M059J (cell line): ENCODE data around the gene PATE1.

DNA sequence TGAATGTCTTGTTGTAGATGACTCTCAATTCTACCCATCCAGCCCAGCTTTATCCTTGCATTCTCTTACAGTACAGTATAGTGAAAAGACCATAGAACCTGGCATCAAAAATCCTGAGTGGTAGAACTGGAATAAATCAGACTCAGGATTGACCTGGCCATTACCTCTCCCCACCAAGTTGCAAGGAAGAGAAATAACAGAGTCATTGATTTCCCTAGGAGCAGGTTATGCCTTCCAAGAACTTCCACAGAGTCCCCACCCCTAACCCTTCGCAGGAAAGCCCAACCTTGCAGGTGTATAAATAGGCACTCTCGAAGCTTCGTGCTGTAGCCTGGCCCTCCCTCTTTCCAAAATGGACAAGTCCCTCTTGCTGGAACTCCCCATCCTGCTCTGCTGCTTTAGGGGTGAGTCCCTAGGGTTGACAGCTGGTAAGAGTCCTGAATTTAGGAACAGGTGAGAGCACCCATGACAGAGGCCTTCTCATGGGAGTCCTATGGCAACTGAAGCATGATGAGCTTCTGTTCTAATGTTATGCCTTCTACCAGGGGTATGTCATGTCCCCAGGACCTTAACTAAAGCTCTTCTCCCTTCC lies at the start of gene PATE1:
TSS of gene PATE1 (plus strand) at position 327 of the 592 bp plus-strand sequence.
- RAMPAGE, long total RNA = no peak

GRCh38 chr11:126202864-126203700 lies 8.4 kb downstream of the RPUSD4 start:
- RAMPAGE, long total RNA = no peak

GRCh38 chr11:126261706-126262741 lies 6.7 kb downstream of the SRPRA start:
- RAMPAGE, long total RNA = no peak

DNA sequence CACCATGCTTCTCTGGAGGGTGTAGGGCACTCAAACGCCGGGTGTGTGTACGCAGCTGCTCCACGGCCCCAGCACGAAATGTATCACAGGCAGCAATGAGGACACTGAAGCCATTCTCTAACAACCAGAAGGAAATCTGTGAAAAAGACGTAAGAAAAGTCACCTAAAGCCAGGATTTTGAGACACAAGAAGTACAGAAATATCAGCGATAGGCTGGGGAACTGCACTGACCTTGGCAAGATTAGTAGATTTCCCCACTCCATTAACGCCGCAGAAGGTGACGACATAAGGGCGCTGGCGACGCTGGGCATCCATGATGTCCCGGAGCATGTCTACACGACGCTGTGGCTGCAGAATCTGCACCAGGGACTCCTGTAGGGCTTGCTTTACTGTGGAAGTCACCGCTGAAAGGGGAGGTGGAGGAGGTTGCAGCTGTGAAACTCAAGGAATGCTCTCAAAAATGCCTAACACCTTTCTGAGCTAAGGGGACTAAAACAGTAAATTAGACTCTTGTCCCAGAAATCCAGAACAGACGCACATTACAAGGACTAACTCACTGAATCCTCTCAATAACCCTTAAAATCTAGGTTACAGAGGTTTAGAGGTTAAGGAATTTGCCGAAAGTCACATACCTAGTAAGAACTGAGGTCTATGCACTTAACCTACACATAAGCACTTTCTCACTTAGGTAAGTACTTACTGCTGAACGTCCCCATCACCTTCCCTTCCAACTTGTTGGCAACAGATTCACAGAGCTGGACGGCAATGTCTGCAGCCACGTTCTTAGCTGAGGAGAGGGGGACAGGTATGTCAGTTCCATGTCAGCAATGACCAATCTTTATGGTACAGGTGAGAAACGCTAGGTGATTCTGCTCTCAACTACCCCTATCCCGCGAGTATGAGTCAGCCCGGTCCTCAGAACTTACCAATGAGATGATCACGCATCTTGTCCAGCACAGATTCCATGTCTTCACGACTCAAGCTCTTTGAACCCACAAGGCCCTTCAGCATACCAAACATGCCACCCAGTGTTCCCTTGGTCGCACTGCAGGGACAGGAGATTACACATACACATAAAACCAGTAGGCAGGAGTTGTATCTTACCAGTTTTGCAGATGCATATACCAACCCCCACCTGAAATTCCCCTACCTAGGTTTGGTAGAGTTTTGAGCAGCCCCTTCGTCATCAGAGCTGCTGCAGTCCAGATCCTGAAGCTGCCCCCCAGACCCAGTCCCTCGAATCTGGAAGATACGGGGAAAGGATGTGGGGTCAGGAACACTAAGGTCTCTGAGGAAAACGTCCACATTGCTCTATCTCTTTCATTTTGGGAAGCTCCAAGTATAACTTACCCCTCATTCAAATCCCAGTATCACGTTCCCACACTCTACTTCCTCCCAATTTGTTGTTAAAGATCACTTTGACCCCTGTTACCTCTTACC lies 3.1 kb downstream of the SRPRA start:
- RAMPAGE, long total RNA = no peak

- RAMPAGE, long total RNA = no peak
These were observed 16.3 kb upstream of the ST3GAL4 start for GRCh38 chr11:126339168-126339553.

GRCh38 chr11:126474927-126475503 lies 119.5 kb downstream of the ST3GAL4 start:
- RAMPAGE, long total RNA = no peak

DNA sequence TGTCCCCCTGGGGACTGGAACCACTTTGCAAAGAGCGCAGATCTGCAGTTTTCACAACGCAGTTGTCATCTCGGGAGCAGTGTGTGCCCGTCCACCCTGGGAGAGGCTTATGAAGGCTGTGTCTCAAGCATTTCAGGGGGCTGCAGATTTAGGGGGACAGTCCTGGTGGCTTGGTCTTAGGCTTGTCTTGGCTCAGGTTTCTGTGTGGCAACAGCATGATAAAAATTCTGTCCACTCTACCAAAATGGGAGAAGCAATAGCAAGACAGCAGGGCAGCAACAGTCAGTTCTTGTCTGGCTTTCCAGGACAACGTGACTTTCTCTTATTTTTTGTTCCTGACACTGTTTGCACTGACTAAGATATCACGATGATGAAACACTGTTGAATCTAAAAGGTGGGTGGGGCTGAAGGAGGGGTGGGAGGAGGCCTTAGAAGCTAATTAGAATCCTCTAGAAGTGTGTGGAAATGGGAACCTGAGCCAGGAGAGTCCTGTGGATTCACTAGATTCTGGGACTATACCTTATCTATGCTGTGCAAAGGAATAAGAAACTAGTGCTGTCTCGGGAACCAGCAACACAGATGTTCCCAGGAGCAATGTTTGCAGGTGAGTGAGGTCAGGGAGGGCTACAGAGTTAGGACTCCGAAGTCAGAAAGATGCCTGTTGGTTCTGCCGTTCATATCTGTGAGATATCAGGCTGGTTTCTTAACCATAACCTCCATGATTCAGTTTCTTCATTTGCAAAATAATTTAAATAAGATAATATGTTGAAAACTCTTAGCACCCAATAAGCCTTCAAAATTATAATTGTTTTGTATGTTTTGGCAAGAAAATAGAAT lies 300.3 kb downstream of the ST3GAL4 start:
- RAMPAGE, long total RNA = no peak

- RAMPAGE, long total RNA = no peak
These were observed 37.0 kb downstream of the KIRREL3 start for GRCh38 chr11:126963424-126964091.

DNA sequence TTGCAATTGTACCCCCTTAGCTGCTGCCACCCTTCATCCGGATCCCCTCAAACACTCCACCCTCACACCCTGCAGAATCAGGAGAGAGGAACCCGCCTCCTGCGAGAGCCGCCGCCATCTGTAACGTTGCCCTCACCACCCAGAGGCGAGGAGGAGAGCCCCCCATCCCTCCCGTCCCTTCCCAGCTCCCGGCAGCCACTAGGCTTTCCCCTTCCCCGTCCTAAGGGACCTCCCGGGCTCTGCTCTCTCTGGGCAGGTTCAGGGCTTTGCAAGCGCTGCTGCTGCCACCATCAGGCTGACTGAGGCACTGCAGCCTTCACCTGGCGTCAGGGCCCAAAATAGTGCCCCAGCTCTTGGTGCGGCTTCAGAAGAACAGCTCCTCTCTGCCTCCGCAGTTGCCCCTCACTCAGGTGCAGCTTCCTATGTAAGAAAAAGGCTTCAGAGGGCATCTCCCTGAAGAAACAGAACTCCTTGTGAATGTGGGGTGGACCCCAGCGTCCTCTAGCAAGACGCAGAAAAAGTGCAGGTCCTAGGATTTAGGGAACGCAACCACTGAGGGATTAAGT lies 10.2 kb downstream of the KIRREL3 start:
- RAMPAGE, long total RNA = no peak

- RAMPAGE, long total RNA = no peak
These were observed 757.5 kb upstream of the KIRREL3 start for GRCh38 chr11:127758099-127758450.

DNA sequence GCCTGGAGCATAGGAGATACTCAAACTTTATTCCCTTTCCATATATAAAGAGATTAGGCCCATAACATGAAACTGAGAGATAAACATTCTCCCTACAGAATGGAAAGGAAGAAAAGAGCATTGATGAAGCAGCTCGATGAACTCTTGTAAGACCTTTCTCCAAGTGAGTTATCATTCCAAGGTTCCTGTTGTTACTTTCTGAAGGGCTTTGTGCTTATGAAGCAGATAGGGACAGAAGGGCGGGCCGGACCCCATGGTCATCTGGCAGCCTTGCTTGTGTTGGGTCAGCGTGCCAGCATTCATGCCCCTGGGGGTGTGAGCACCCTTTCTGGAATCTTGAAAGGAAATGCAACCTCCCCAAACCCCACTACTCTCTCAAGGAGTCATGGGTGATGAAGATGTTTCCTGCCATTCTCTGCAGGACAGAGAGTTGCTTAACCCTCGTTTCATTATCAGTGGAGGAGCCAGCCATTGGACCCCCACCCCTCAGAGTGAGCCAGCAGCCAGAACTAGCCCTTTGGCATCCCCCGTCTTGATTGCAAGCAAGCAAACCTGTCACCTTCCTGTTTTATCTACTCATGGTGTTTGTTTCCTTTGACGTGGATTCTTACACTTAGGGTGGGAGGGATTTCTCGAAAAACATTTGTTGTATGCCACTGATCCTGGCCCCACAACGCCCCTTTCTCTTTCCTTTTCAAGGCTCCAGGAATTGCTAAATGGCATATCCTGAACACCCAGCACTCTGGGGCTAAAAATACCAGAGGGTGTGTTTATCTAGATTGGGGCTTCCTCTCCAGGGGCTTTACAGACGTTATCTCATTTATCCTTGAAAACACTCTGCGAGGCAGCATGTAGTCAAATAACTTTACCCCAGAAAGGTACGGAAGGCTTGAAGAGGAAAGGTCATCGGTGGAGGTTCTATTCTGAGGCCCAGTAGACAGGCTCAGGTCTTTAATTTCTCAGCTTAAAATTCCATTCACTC lies 258.3 kb downstream of the ETS1 start:
- RAMPAGE, long total RNA = no peak

- RAMPAGE, long total RNA = no peak
These were observed 244.6 kb downstream of the ETS1 start for GRCh38 chr11:128342413-128343540.

DNA sequence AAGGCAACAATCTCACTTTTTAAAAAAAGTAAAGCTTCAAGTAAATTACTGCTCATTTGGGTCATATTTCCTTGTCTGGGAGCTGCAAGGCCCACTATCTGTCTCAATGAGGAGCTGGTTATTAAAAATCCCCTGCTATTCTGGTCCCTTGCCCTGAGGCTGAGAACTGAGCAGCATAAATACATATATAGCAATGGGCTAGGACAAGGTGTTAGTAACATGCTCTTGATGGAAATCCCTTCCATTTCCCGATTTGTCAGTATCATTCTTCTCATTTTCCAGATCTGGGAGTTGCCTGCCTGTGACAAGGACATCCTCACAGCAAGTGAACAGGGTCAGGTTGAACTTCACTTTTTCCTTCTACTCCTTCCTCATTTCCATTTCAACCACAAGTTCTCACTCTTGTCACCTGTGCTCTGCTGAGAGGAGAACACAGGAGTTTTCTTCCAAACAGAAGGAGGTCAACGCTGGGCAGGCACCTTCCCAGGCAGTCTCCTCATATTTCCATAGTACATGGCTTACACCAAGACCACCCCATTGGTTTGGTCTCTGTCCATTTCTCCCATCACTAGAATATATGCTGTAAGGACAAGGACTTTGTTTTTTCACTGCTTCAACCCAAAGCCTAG lies 119.1 kb downstream of the ETS1 start:
- RAMPAGE, long total RNA = no peak

DNA sequence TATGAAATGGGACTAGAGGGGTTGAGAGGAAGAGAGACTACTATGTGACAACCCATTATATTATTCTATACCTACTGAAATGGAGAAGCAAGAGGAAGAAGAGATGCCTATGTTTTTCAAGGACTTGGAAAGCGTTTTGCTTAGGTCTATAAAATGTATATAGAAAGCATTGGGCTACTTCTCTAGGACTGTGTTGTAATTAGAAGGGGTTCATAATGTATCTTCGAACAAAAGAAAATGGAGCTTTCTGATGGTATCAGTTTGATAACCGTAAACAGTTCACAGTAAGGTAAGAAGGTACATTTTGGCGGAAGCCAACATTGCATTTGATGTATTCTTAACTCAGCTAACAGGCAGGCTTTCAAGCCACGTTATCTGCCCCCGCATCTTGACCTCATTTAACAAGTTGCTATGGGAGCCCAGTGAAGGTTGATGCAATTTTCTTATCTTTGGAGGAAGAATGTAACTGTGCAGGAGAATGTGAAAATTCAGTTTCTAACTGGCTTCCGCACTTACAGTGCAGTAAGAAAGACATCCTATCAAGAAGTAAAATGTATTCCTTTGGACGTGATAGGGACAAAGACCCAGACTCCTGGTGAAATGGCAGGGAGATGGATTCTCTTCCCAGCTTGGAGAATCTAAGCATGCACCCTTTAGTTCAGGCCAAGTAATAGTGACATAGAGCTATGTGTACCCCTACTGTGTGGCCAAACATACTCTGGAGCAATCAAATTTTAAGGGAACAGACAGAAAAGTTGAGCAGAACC lies 110.6 kb downstream of the ETS1 start:
- RAMPAGE, long total RNA = no peak

GRCh38 chr11:128492297-128492859 lies 95.0 kb downstream of the ETS1 start:
- RAMPAGE, long total RNA = no peak

GRCh38 chr11:128509870-128510564 lies 77.3 kb downstream of the ETS1 start:
- RAMPAGE, long total RNA = no peak

DNA sequence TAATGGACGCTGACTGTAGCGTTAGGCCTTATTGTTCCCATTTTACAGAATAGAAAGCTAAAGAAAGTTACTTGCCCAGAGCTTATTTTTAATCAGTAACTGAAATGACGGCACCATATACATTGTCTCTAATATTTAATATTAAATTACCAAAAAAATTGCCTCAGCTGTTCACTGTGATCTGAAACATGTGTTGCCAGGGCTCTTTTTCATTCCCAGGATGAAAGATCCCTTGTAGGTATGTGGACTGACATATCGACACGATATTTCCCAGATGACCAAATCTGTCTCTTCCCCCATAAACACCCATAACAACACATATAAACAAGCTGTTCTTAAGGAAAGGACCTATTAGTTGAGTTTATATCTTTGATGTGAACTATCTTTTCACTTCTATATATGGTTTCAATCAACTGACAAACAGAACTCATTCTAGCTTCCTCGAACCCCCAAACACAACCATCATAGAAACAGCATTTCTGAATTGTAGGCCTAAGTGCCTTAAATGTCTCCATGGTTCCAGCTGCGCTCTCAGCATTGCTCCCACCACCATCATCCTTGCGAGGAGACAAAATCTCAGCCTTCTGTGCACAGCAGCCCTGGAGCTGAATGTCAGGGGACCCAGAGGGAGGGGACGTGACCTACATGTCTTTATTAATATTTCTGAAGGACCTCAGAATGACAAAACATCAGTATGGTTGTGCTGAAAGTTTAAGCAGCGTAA lies 67.1 kb downstream of the ETS1 start:
- RAMPAGE, long total RNA = no peak

DNA sequence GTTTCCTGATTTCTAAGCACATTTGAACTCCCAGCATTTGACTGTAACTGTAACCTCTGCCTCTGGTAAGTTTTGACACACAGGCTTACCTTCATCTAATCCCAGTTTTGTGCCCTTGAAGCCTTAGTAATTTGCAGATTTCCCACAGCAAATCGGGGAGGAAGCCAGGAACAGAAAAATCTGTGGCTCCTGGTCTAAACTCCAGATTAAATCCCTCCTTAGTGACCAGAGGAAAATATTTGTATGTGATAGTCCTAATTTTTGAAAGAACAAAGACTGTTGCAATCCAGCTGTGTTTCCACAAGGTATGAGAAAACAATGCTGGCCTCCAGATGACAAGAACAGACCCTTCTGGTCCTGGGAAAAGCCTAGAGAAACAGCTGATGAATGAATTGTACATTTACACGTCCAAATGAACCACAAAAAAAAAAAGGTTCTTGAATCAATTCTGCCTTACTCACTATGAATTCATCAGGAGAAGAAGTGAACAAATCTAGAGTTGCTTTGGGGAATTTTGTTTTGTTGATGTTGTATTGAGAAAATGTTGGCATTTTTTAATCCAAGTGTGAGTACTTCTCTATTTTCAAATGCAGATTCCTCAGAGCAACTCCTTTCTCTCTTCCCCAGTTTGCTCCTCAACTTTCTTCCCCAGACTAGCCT lies 63.7 kb downstream of the ETS1 start:
- RAMPAGE, long total RNA = no peak

DNA sequence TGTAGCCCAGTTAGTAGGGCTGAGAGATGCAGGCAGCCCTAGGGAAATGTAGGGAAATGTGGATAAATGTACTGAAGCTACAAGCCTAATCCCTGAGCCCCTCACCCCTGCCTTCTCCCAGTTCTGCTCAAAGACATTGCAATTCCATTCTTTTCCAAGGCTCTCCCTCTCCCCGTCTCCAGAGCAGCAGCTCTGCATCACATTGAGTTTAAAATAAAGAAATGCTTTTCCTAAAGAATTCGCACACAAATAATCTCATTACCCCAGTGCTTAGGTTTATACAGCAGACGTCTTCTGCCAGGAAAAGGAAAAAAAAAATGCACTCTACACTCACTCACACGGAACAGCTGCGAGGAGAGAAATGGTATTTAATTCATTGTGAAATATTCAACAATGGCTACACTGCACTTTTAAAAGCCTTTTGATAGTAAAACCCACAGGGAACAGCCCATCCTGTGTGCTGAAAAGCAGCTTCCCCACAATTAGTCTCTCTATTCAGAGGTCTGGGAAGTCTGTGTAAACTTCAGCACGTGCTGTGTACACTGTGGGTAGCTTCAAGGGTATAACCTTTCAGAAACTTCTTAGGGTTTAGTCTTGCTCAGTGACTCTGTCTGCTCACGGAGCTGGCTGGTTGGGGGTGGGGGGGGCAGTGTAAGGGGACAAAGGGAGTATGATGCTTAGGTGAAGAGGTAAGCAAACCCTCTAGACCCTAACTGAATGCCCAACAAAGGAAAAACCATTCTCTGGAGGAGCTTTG lies 42.8 kb downstream of the ETS1 start:
- RAMPAGE, long total RNA = no peak

- RAMPAGE, long total RNA = no peak
These were observed 38.8 kb downstream of the ETS1 start for GRCh38 chr11:128548285-128549238.